ENCODE measurements around a stretch of chr10.

GRCh38 chr10:127880345-127881213, 12.2 kb downstream of the CLRN3 start:
- PRO-cap = no peak

GRCh38 chr10:127888898-127889054, 4.0 kb downstream of the CLRN3 start:
- PRO-cap = bidirectional peak, plus-strand start at chr10:127889186, minus-strand start at chr10:127888953

DNA sequence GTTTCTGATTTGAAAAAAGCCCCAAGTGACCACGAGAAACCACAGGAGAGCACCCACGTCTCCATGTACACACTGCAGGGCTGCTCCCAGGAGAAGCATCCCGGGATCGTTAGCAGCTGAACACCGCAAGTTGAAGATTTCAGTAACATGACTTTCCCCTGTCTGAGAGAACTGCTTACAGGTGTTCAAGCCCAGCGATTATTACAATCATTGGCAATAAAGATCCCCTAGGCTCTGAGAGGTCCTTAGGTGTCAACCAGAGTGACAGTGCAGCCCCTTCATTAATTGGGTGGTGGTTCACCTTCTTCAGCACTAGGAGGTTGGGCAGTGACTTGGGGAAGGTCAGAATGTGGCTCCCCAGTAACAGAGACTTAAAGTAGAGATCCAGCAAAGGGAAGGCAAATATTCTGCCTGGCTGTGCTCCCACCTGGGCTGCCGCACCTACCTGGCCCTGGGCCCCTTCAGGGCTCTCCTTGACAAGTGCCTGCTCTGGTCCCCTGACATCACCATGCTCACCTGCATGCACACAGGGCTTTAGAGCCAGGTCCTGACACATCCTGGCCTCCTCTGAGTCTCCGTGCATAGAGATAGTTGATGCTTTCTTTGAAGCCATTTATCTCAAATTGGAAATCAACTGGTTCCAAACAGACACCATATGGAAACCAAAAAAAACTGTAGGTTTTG, 1.9 kb downstream of the CLRN3 start:
- PRO-cap = no peak

- PRO-cap = no peak
Measured at GRCh38 chr10:127911411-127912027, 4.6 kb downstream of the PTPRE start.

DNA sequence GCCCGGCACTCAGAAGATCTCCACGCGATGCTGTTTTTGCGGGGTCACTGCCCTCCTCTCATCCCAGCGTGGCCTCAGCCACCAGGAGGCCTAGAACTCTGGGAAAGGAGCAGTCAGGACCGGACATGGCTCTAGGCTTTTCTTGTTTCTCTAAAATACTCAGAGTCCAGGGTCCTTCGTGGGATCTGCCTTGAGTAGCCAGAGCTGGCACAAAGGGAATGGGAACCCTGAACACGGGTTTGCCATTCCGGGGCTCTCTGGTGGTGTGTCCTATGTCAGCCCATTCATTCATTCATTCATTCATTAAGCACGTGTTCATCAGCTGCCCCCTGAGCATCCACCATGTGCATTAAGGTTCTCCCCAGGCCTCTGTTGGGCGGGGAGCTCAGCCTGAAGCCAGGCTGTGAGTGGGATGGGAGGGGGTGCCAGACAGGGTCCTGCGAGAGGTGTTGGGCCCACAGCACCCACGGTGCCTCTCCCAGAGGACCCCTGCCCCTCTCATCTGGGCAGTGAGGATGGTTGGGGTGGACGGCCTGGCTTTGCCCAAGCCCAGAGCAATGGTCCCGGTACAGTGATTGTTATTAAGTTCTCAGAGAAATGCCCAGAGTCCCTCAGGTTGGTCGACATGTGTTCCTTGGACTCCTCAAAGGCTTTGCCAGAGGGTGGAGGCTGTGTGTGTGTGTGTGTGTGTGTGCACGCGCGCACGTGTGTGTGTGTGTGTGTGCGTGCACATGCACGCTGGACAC, 106.7 kb downstream of the MKI67 start:
- PRO-cap = no peak

- PRO-cap = unidirectional peak, plus-strand start at chr10:128048471
Measured at GRCh38 chr10:128048066-128048738, 78.0 kb downstream of the MKI67 start.

GRCh38 chr10:128049326-128049503, 77.0 kb downstream of the MKI67 start:
- PRO-cap = no peak

DNA sequence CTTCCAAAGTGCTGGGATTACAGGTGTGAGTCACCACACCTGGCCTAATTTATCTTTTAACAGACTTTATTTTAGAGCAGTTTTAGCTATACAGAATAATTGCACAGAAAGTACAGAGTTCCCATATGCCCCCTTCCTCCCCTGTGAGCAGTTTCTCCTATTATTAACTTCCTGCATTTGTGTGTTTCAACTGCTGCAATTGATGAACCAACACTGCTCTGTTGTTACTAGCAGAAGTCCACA, 72.3 kb downstream of the MKI67 start:
- PRO-cap = no peak

- PRO-cap = no peak
Measured at GRCh38 chr10:128062802-128063551, 63.2 kb downstream of the MKI67 start.

- PRO-cap = unidirectional peak, plus-strand start at chr10:128884141
Measured at GRCh38 chr10:128883969-128884243, 583.1 kb upstream of the MGMT start.

- PRO-cap = no peak
Measured at GRCh38 chr10:129253867-129254242, 213.2 kb upstream of the MGMT start.

GRCh38 chr10:129331676-129332175, 135.3 kb upstream of the MGMT start:
- PRO-cap = no peak

DNA sequence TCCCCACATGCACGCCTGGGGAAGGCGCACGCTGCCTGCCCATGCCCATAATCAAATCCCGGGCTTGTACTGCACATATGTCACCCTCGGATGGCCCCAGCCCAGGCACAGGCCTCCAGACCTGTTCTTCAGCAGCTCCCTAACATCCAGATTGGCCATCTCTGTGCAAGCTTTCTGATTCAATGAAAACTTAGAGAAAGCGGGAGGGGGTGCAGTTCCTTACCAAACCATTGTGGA, 14.6 kb downstream of the EBF3 start:
- PRO-cap = no peak

- PRO-cap = no peak
Measured at GRCh38 chr10:129964635-129965810, 949 bp upstream of the EBF3 start.

DNA sequence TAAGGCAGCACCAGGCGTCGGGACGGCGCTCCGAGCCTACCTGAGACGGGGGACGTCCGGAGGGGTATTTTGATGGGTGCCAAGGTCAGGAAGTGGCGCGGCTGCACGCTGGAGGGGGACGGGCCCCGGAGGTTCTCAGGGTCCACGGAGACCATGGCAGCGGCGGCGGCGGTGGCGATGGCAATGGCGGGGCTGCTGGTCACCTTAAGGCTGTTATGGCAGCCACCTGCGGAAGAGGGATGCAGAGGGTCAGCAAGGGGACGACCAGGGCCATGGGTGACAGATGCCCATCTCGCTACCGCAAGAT, 51.3 kb downstream of the TCERG1L start:
- PRO-cap = no peak

DNA sequence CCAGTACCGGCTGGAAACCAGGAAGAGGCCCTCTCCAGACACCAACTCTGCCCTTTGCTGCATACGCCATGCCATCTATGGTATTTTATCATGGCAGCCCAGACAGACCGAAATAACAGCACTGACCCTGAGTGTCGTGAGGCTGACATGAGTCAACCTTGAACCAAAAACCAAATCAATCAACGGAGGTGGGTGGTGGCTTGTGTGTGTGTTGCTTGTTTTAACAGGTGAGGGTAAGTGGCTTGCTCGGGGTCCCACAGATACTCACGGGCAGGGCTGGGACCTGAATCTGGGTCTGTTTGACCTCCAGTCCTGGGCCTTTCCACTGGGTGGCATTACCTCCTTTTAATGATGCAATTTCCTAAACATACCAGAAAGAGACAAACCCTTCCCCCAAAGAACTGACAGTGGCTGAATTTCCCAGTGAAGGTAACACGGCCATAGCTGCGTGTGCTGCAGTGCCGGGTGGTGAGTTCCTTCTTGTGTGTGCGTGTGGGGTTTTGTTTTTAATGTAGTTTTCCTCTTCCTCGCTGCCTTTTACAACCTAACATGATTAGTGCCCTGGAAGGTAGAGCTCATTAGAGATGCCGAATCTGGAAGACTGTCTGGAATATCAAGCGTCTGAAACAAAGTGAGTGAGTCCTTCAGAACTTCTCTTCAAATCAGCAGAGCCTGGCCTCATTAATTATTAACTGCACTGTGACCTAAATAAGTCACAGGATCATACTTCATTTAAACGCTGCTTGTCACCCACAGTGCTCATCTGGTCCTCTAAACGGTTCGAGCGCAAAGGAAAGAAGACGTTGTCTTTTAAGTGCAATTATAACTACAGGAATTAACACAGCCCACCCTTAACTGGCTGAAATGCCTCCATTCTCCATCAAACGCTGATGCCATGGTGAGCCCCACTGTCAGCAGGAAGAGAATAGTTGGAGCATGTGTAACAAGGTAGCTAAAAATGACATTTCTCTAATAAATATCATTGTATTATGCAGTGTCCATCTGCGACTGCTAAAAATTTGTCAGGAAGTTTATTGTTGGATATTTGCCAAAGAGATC, 166.1 kb upstream of the TCERG1L start:
- PRO-cap = no peak

DNA sequence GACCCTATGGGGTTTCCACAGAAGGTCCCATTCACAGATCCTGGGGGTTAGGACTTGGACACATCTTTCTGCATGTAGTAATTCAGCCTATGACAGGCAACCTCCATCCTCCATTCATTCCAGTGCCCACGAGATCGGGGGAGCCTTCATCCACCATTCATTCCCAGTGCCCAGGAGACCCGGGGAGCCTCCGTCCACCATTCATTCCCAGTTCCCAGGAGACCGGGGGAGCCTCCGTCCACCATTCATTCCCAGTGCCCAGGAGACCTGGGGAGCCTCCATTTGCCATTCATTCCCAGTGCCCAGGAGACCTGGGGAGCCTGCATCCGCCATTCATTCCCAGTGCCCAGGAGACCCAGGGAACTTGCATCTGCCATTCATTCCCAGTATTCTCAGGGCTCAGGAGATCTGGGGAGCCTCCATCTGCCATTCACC, 91.8 kb upstream of the PPP2R2D start:
- PRO-cap = unidirectional peak, plus-strand start at position 264 of the sequence

- PRO-cap = no peak
Measured at GRCh38 chr10:131903432-131903971, 2.7 kb downstream of the PPP2R2D start.

DNA sequence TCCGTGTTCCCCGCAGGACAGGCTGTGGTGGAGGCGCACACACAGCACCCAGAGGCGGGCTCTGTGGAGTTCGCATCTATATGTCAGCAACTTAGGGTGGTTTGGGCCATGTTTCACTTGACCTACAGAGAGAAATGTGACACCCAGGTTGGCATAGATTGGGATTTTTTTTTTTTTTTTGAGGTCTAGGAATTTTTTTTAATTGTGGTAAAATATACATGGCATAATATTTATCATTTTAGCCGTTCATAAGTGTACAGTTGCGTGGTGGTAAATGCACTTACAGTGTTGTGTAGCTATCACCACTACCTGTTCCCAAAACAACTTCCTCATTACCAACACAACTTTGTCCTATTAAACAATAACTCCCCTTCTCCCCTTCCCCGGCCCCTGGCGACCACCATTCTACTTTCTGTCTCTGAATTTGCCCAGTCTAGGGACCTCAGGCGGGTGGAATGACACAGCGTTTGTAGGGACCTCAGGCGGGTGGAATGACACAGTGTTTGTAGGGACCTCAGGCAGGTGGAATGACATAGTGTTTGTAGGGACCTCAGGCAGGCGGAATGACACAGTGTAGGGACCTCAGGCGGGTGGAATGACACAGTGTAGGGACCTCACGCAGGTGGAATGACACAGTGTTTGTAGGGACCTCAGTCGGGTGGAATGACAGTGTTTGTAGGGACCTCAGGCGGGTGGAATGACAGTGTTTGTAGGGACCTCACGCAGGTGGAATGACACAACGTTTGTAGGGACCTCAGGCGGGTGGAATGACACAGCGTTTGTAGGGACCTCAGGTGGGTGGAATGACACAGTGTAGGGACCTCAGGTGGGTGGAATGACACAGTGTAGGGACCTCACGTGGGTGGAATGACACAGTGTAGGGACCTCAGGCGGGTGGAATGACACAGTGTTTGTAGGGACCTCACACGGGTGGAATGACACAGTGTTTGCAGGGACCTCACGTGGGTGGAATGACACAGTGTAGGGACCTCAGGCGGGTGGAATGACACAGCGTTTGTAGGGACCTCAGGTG, 15.7 kb downstream of the PPP2R2D start:
- PRO-cap = no peak

DNA sequence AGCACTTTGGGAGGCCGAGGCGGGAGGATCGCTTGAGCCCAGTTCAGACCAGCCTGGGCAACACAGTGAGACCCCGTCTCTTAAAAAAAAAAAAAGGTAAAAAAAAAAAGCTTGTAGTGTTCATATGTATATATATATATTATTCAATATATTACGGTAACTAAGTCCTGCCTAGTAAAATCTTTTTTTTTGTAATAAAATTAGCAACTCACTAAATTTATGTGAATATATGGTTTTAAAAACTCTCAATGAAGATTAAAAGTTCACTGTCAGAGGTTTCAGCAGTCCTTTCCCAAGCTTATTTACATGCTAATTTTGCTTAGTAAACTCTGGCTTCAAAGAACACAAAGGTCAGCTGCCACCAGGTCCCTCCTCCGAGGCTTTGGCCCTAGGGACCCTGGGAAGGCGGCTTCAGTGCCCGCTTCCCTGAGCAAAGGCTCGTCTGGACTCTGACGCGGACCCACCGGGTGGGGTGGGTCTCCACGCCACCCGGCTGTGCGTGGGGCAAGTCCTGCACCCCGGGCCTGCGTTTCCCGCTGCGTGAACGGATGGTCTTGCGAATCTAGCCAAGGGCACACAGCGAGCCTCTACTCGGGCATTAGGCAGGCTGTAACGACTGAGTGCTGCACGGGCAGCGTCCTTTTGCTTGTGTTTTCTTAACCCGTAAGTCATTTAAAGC, 1.1 kb downstream of the BNIP3 start:
- PRO-cap = no peak

Data from ileum (tissue), 1 donor.